Body of pancreas (tissue), 2 donors: ENCODE measurements around the gene C6orf120.

GRCh38 chr6:168315430-168316219 lies 4.0 kb downstream of the DACT2 start:
- PRO-cap, result no peak
- RAMPAGE, long total RNA, 2 experiments, result no peak in any of the 2 experiments

GRCh38 chr6:168607463-168608193 lies 166.6 kb downstream of the SMOC2 start:
- PRO-cap, result no peak
- RAMPAGE, long total RNA, 2 experiments, result no peak in any of the 2 experiments

GRCh38 chr6:168686248-168686745 lies 245.3 kb downstream of the SMOC2 start:
- PRO-cap, result no peak
- RAMPAGE, long total RNA, 2 experiments, result no peak in any of the 2 experiments

GRCh38 chr6:168875021-168875484 lies 378.6 kb downstream of the THBS2 start:
- PRO-cap, result unidirectional peak, minus-strand start at chr6:168875228
- RAMPAGE, long total RNA, 2 experiments, result no peak in any of the 2 experiments

DNA sequence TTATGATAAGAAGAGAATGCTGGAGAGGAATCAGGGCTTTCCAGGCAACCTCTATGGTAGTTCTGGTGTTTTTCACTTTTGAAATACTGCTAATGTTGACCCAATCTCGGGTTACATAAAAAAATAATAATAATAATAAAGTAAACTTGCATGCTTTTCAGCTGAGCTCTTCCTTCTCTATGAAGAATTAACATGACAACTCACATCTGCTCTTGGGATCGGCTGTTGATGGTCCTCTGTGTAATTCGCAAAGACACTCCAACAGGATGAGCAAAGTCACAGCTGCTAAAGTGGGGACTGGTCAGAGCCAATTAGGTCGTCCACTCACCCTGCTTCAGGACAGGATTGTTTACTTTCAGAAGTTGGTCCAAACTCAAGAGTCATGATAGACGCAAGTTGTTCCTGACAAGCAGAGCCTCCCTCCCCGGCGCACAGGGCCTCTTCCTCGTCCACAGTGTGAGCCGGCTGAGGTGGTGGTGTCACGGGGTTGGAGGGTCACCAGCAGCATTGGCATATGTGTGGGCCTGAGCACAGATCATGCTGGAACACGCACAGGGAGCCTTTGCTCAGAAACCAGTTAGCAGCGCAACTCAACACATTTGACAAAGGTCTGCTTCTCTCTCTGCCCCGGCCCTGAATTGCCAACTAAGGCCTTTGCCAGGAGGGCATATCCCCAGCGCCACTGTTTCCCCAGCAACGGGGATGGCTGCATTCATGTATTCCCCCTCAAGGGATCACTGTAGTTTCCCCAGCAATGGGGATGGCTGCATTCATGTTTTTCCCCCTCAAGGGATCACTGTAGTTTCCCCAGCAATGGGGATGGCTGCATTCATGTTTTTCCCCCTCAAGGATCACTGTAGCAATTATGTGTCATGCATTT lies 111.9 kb downstream of the THBS2 start:
- PRO-cap, result no peak
- RAMPAGE, long total RNA, 2 experiments, result no peak in any of the 2 experiments

- PRO-cap, result no peak
- RAMPAGE, long total RNA, 2 experiments, result no peak in any of the 2 experiments
Observed at GRCh38 chr6:169269222-169269962, 15.7 kb upstream of the THBS2 start.

DNA sequence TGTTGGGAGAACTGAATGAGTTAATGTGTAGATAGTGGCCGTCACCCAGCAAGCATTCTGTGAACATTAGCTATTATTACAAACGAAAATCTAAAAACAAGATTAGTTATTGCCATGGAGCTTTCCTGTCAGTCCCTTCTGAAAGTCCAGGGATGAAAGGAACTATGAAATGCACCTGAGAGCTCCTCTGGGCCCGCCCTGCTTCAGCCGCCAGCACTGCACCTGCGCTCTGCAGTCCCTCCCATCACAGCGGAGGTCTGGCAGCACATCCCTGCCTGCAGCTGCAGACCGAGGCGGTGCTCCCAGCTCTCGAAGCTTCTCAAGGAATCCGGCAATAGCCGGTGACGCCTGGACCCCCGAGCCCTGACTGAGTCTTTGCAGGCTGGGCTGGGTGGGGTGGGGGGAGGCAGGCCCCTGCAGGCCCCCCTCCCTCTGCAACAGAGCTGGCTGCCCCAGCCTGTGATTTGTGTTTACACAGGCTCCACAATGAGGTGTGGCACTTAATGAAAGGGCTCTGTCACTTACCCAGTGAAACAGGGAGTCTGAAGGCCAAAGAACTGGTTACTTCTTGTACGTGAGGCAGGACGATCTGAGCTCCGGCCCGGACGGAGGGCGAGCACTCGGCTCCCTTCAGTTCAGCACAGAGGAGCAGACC lies 192.0 kb upstream of the THBS2 start:
- PRO-cap, result no peak
- RAMPAGE, long total RNA, 2 experiments, result no peak in any of the 2 experiments

DNA sequence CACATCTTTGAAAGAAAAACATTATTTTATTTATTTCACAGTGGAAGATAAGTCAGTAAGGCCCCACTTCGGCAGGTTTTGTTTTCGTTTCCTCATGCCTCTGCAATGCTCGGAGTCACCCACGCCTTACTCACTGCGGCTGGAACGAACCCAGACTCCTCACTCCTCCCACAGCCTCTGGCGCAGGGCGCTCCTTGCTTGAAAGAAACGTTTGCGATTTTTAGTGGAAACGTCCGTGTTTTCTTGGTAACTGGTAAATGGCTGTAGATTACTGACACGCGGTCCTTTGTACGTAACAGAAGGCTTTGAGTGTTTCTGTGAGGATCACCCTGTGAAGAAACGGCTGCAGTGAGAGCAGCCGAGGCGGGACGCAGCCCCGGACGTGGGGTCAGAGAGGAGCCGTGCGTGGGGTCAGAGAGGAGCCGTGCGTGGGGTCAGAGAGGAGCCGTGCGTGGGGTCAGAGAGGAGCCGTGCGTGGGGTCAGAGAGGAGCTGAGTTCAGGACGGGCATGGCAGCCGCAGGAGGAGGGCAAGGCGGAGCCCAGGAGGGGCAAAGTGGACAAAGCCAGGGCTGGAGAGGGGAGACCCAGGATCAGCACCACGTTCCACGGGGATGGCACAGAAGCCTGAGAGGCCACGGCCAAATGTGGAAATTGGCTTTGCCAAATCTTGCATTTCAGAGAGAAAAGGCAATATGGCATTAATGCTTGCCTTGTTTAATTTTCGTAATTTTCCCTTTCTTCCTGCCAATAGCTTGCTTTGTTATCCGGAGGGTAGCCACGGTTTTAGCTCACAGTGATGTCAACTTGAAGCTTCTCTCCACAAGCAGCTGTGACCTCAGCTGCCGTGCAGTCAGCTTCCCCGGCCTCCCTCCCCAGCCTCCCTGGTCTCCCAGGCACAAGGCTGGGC lies 198.7 kb upstream of the THBS2 start:
- PRO-cap, result no peak
- RAMPAGE, long total RNA, 2 experiments, result no peak in any of the 2 experiments

DNA sequence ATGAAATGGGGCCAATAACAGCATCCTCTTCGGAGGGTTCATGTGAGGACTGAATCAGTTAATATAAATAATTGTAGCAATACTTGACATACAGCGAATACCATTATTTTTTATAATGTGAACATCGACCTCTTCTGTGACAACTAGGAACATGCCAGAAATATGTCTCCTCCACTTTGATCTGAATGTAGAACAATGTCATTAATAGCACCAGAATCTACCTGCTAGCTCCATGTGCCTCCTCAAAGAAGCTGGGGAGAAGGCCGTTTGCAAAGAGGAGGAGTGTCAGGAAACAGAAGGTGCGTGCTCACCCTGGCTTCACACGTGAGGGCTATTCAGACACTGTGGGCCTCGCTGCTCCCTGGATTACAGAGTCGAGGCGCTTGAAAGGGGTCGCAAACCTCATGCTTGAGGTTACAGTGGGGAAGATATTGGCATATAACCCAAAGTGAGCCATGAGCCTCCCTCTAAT lies 214.7 kb downstream of the WDR27 start:
- PRO-cap, result no peak
- RAMPAGE, long total RNA, 2 experiments, result no peak in any of the 2 experiments

- PRO-cap, result no peak
- RAMPAGE, long total RNA, 2 experiments, result no peak in any of the 2 experiments
Observed at GRCh38 chr6:169576975-169577854, 124.6 kb downstream of the WDR27 start.

DNA sequence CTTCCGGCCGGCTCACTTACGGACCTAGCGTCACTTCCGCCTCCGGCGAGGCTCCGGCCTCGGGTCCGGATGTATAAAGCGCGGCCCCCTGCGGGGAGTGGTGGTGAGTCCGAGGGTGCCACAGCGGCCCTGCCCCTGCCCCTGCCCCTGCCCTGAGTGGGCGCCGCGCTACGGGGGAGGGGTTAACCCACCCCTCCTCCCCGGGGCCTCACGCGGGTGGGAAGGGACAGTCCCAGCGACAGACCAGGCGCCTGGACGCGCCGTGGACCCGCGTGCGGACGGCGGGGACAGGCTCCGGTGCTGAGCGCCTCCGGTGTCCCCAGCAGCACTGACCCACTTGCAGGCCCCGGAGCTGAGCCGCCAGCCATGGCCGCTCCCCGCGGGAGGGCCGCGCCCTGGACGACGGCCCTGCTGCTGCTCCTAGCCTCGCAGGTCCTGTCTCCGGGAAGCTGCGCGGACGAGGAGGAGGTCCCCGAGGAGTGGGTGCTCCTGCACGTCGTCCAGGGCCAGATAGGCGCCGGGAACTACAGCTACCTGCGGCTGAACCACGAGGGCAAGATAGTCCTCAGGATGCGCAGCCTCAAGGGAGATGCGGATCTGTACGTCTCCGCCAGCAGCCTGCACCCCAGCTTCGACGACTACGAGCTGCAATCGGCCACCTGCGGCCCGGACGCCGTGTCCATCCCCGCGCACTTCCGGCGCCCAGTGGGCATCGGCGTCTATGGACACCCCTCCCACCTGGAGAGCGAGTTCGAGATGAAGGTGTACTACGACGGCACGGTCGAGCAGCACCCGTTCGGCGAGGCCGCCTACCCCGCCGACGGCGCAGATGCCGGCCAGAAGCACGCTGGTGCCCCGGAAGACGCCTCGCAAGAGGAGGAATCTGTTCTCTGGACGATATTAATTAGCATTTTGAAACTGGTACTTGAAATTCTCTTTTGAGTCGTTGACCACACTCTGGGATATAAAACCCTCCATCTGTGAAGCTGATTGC lies at the start of gene C6orf120:
C6orf120 (plus strand) TSS at position 33 of the 994 bp plus-strand sequence.
- PRO-cap, result bidirectional peak, plus-strand start at position 48 of the sequence, minus-strand start outside the sequence; unidirectional peak, minus-strand start at position 636 of the sequence
- RAMPAGE, long total RNA, 2 experiments, result start-site peak on the plus strand in 2 of 2 experiments, centred at positions 73 to 170 of the sequence, 39 to 40 reads per replicate

GRCh38 chr6:170011063-170011872 lies 259.8 kb downstream of the ERMARD start:
- PRO-cap, result no peak
- RAMPAGE, long total RNA, 2 experiments, result no peak in any of the 2 experiments

DNA sequence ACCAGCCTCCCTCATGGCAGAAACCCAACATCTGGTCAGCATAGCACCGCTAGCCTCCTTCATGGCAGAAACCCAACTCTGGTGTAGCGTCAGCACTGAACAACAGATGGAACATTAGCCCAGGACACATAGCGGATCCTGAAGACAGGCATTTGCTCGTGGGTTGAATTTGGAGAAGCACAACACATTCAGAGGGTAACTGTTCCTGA lies 265.9 kb downstream of the DLL1 start:
- PRO-cap, result no peak
- RAMPAGE, long total RNA, 2 experiments, result no peak in any of the 2 experiments

DNA sequence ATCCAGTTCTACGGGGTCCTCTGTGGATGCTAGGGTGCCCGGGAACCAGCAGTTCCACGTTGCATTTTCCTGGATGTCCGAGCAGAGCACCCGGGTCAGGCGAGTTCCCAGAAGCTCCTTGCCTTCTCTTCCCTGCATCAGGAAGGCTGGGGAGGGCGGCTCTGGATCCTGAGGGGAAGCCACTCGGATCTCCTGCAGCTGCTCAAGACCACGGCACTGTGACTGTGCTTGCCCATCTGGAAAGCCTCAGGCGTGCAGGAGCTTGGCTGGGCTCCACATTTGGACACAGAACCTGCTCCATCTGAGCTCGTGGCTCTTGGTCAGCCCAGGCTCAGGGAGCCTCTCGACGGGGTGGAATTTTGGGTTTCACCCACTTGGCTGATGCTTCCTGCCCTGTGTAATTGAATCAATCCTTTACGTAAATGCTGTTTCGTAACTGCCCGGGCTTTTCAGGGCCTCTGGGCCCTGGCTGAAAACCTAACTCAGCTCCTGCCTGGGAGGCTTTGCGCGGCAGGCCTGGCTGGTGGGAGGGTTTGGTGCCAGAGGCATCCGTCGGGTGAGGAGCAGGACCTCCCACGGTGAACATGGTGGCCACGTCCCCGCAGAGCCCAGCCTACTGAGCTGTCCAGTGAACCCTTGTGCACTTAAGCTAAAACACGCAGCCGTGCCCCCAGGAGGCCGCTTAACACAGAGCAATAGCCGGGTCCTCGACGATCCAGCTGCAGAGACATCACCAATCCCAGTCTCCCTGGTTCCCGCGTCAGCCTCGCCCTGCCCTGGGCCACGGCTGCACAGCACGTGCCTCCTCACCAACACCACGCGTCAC lies 241.1 kb downstream of the DLL1 start:
- PRO-cap, result no peak
- RAMPAGE, long total RNA, 2 experiments, result no peak in any of the 2 experiments

- PRO-cap, result no peak
- RAMPAGE, long total RNA, 2 experiments, result no peak in any of the 2 experiments
Observed at GRCh38 chr6:170087886-170088322, 203.0 kb downstream of the DLL1 start.

GRCh38 chr6:170135513-170136170 lies 155.2 kb downstream of the DLL1 start:
- PRO-cap, result no peak
- RAMPAGE, long total RNA, 2 experiments, result no peak in any of the 2 experiments

DNA sequence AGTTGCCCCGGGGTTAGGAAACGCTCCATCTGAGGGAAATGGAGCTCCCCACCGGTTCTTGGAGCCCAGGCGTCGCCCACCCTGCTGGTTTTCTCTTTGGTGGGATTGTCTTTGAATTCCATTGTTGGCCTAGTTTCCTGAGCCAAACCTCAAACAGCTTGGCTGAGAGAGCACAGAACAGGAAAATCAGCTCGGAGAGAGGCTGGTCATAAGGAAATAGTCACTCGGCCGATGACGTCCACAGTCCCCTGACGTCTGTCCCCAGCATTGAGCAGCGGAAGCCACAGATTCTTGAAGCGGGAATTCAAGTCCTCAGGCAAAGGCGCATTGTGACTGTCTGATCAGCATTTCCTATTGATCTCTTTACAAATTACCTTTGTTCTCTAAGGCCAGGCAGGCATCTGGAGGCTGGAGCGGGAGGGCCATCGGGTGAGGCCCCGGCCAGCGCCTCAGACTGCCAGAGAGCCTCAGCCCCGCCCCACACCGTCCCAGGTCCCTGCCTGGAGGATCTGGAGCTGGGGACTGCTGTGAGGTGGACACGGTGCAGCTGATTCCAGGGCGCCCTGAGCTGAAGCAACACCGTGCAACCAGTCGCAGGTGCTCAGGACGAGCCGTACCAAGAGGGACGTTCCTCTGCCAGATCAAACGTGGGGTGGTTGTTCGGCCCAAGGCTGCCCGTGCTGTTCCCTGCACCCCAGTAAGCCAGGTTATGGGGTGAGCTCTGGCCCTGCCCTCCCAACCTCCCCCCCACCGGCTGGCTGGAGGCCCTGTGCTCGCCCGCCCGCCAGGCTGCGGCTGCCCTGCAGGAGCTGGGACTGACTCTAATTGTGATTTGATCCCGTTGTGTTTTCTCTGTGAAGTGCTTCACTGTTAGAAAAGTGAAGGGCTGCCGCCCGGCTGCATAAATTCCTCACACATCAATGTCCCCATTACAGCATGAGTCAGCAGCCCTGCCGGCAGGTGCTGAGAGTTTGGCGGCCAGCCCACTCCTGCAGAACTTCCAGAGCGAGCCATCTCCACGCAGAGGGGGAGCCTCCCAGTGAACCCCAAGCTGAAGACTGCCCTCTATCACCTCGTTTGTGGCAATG lies 138.3 kb downstream of the DLL1 start:
- PRO-cap, result bidirectional peak, plus-strand start at position 307 of the sequence, minus-strand start at position 188 of the sequence; unidirectional peak, plus-strand start at position 307 of the sequence
- RAMPAGE, long total RNA, 2 experiments, result no peak in any of the 2 experiments

GRCh38 chr6:170350631-170351455 lies 44.3 kb downstream of the FAM120B start:
- PRO-cap, result no peak
- RAMPAGE, long total RNA, 2 experiments, result start-site peak on the plus strand in 1 of 2 experiments, at chr6:170351082-170351112 at its widest, 6 reads per replicate